Urinary bladder (tissue), 3 donors: ENCODE measurements around the gene PARVB.

- PRO-cap, result no peak
- RAMPAGE, long total RNA, result no peak
These were observed 23.4 kb upstream of the PACSIN2 start for GRCh38 chr22:43038301-43038788.

- PRO-cap, result no peak
- RAMPAGE, long total RNA, result no peak
These were observed 2.4 kb downstream of the TSPO start for GRCh38 chr22:43153694-43154142.

DNA sequence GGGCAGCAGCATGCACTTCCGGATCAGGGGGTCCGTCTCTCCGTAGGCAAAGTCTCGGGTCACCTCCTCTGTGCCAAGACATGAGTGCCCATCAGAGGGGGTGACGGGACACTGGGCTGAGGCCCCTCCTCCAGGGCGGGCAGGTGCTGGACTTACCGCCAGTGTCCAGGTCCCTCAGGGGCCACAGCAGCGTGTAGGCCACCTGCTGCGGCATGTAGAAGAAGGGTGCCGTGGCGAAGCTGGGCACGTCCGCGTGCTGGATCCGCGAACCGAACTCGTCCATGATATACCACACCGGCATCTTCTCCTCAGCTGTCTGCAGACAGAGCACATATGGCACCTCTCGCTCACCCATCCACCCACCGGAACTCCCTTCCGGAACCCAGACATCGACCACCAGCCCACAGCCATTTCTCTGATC lies 7.2 kb downstream of the TTLL12 start:
- PRO-cap, result no peak
- RAMPAGE, long total RNA, result no peak

- PRO-cap, result no peak
- RAMPAGE, long total RNA, result no peak
These were observed 27.0 kb upstream of the TTLL12 start for GRCh38 chr22:43213855-43214336.

DNA sequence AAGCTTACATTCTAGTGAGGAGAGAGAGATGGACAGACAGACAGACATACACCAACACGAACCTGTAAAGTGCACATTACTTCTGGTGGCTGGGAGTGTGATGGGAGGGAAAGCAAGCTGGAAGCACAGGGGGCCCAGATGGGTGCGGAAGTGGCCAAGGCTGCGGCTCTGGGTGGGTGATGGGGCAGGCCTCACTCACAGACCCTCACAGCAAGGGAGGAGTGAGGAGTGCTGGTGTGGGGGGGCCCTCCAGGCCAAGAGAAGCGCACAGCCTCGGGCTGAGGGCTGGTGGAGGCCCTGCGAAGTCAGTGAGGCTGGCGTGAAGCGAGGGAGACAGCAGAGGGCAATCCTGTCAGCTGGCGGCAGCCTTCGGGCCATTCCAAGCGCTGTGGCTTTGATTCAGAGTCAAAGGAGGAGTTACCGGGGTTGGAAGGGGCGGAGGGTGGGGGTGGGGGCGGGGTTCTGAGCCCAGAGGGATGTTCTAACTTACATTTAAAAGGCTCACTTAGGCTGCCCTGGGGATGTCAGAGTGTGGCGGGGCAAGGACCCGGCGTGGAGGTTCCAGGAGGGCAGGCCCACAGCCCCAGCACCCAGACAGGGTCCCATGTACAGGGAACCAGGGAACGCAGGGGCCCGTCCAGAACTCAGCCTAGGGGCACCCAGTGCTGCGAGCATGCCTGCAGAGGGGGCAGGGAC lies 39.4 kb upstream of the TTLL12 start:
- PRO-cap, result no peak
- RAMPAGE, long total RNA, result no peak

DNA sequence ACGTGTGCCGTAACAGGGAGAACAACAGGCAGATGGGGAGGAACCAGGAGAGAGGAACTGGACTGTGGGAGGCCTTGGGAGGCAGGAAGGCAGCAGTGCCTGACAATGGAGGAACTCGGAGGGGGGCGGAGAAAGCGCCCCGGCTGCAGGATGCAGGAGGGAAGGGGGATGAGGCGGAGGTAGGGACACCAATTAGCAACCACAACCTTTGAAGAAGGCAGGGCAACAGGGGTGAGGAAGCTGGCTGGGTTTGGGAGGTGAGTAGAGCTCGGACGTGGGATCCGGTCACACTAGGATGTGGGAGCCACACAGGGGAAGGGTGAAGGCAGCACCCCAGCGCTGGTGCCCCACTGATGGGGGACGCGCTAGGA lies 67.4 kb downstream of the SCUBE1 start:
- PRO-cap, result no peak
- RAMPAGE, long total RNA, result no peak

DNA sequence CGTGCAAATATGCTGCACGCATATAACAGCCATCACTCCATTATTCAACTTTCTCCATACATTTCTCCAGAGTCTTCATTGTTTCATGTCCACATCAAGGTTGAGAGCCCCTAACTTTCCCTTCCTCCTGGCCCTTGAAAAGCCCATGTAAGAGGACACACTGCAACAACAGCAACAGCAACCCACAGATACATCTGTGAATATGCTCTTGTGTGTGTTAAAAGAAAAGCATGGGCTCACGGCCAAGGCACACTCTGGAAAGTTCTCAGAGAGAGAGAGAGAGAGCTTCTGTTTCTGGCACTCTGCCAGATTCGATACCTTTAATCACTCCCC lies 34.0 kb upstream of the MPPED1 start:
- PRO-cap, result no peak
- RAMPAGE, long total RNA, result no peak

- PRO-cap, result no peak
- RAMPAGE, long total RNA, result no peak
These were observed 183.9 kb downstream of the EFCAB6 start for GRCh38 chr22:43628100-43628795.

- PRO-cap, result bidirectional peak, plus-strand start at chr22:44024302, minus-strand start at chr22:44024167; bidirectional peak, plus-strand start at chr22:44024800, minus-strand start at chr22:44024806; unidirectional peak, minus-strand start at chr22:44024806
- RAMPAGE, long total RNA, result no peak
These were observed at the start of gene PARVB for GRCh38 chr22:44023831-44024947. Gene PARVB, plus strand, starts transcription at chr22:44024302.

DNA sequence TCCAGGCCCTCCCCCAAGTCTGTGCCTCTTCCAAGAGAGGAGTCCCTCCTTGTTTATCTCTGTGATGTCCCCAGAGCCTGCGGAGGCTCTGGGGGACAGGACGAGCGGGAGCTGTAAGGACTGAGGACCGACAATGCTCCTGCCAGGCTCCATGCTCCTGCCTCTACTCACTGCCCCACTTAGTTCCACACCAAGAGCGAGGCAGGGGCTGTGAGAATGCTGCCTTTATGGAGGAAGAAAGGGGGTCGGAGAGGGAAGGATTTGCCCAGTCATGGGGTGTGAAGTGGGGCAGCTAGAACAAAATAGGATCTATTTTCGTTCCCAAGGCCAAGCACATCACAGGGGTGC lies 35.8 kb upstream of the PARVG start:
- PRO-cap, result no peak
- RAMPAGE, long total RNA, result no peak

DNA sequence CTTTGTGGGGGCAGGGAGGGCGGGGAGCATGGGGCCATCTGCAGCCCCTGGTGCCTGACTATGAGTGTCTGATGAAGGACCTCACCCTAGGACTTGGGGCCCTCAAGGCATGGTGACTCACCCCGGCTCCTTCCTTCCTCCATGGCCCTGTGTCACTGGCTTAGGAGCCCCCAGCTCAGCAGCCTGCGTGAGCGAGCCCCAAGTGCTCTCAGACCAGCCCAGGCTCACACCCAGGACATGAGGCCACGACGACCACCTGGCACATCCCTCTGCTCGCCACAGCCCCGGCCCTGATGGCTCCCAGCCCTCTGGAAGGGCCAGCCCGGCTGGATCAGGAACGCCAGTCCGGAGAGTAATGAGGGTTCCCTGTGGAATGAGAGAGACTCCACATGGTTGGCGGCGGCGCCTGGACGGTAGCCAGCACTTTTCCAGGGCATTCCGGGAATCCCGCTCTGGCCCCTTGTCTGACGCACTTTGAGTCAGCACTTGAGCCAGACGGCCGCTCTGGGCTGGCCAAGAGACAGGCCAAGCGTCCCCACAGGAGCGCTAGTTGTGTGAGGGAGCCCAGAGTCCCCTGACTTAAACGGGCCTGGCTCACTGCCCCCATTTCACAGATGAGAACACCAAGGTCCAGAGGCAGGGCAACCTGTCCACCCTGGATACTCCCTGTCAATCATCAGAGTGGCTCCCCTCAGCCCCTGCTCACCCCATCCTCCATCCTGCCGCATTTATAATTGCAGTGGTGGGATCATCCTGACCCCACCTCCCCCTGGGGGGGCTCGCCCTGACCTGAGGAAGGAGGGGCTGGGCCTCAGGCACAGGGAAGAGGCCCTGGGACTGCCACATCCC lies 50.8 kb upstream of the SHISAL1 start:
- PRO-cap, result unidirectional peak, plus-strand start at position 516 of the sequence
- RAMPAGE, long total RNA, result no peak

DNA sequence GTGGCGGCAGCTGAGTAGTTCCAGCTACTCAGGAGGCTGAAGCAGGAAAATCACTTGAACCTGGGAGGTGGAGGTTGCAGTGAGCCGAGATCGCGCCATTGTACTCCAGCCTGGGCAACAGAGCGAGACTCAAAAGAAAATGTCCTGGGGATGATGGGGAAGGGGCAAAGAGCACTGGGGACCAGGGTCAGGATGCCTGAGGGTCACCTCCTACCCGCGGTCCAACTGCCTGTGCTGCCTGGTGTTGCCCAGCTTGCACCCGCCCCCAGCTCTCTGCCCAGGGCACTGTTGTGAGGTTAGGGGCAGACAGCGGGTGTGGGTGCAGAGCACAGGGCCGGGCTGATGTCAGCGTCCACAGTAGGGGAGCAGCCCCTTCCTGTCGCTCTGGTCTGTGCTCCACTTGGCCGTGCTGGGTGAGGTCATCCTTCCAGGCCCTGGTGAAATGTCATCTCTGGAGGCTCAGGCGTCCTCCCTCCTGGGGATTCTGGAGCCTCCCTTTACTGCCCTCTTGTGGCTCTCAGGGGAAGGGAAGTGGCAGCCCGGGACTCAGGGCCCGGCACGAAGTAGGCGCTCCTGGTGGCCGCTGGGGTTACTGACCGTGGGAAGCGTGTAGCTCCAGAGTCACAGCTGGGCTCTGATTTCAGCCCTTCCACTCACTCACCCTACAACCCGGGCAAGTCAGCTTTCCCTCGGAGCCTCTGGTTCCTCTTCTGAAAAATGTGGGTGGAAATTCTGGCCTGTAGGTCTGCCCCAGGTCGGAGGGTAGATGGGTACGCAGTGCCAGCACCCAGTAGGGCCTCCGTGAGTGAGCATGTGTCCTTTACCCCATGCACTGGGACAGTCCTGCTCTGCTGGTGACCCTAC lies 17.4 kb upstream of the PRR5 start:
- PRO-cap, result no peak
- RAMPAGE, long total RNA, result no peak

GRCh38 chr22:44702430-44703500 lies 761 bp downstream of the PRR5 start:
- PRO-cap, result no peak
- RAMPAGE, long total RNA, result no peak

DNA sequence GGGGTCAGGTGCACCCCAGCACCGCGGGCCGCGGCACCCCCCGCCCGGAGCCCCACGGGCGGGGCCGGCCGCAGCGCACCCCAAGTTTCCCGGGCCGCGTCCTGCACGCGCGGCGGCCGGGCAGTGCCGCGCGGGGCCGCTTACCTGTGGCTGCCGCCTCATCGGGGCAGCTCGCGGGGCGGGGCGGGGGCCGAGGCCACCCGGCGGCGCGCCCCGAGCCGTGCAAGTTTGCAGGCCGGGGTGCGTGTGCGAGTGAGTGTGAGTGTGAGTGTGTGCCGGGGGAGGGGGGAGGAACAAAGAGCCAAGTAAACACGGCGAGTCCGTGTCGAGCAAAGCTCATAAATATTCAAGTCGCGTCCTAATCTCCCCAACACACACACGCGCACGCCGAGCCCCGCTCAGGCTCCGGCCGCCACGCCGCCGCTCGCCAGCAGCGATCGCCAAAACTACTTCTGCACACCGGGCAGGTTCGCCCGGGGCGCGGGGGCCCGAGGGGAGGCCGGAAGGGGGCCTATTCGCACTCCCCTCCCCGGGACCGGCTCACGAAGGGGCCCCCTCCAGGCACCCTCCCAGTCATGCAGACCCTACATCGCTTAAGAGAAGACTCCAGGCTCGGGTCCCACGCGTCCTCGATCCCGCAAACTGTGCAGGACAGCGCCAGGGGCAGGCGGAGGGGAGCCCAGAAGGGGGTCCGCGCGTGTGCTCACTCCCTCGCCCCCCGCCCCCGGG lies 991 bp downstream of the PHF21B start:
- PRO-cap, result no peak
- RAMPAGE, long total RNA, result no peak

- PRO-cap, result no peak
- RAMPAGE, long total RNA, result no peak
These were observed 12.4 kb upstream of the NUP50 start for GRCh38 chr22:45151284-45151855.

DNA sequence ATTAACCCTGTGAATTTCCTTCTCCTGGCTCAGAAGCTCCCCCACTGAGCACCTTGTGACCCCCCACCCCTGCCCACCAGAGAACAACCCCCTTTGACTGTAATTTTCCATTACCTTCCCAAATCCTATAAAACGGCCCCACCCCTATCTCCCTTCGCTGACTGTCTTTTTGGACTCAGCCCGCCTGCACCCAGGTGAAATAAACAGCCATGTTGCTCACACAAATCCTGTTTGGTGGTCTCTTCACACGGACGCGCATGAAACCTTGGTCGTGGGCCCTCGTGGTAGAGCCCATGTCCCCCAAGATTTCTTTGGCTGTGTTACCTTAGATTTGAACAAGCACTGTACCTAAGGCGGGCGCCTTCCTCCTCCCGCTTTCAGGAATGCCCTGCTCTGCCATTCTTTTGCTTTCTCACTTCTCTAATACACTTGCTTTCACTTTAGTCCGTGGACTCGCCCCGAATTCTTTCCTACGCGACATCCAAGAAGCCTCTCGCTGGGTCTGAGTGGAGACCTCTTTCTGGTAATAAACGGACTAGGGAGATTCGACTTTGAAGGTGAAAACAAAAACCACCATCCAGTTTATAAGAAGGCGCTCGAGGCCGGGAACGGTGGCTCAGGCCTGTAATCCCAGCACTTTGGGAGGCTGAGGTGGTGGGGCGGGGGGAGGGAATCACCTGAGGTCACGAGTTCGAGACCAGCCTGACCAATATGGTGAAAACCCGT lies 1.3 kb upstream of the NUP50 start:
- PRO-cap, result no peak
- RAMPAGE, long total RNA, result no peak

GRCh38 chr22:45165167-45165463 lies 1.4 kb downstream of the NUP50 start:
- PRO-cap, result no peak
- RAMPAGE, long total RNA, result no peak

GRCh38 chr22:45239682-45240445 lies 830 bp downstream of the KIAA0930 start:
- PRO-cap, result no peak
- RAMPAGE, long total RNA, result no peak

GRCh38 chr22:45318179-45318777 lies 8.5 kb downstream of the FAM118A start:
- PRO-cap, result unidirectional peak, plus-strand start at chr22:45318449
- RAMPAGE, long total RNA, result no peak

- PRO-cap, result no peak
- RAMPAGE, long total RNA, result no peak
These were observed 19.0 kb downstream of the FAM118A start for GRCh38 chr22:45328691-45329237.